ENCODE results near the genes FIBP, CATSPER1, DPP3 and CCDC87.

GRCh38 chr11:65878303-65878752 is 1.3 kb upstream of the CTSW start:
- PRO-cap = no peak
- RAMPAGE, long total RNA, 4 experiments = no peak in any of the 4 experiments

DNA sequence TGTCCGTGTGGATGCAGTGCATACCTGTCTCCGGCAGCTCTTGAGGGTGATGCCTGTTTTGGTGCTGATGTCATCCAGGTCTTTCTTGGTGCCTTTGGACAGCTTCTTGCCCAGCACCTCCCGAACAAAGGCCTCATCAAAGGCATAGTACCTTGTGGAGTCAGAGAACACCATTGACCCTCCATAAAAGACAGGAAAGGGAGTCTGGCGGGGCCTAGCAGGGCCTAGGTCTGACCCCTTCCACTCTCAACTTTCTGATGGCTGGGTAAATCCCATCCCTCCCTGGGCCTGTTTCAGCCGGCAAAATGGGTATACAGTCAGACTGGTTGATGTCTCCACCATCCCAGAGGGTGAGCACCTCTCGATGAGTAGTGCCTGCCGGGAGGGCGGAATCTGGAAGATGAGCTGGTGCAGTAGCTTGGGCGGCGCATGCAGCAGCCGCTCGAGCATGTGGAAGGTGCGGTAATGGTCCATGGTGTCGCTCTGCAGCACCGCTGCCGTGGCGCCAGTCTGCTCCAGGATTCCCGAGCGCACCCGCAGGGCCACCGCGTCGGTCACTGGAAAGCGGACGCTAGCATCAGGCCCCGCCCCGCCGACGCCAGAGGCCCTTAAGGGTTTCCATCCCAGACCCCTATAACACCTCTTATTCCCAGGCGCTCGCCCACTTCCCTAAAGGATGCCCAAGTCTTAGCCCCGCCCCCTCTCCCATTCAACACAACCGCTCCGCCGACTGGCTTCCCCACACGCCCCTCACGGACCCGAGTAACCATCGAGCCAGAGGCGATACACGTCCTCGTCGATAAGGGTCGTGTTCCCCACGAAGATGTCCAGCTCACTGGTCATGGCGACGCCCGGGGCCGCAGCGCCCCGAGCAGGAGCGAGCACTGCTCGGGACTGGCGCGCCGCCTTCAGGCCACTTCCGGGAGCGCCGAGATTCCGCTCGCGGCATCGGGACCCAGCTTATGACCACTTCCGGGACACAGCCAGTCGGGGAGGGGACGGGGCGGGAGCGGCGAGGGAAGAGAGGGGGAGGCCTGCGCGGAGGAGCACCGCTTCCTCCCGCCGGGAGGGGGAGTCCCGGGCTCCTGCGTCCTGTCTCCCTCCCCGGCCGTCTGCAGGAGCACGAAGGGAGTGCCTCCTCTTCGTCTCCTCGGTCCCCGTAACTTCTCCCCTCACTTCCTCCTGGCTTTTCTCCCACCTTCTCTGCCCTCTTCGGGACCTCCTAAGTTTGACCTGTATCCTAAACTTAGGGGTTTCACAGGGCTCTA is at the start of gene FIBP:
FIBP (minus strand) TSS at position 896 of the 1,268 bp plus-strand sequence.
- PRO-cap = bidirectional peak, plus-strand start at position 1,016 of the sequence, minus-strand start at position 896 of the sequence
- RAMPAGE, long total RNA, 4 experiments = start-site peak on the plus strand in 1 of 4 experiments, centred at position 1,142 of the sequence, 5 reads per replicate; start-site peak on the minus strand in 4 of 4 experiments, centred at positions 875 to 899 of the sequence, 41 to 296 reads per replicate

DNA sequence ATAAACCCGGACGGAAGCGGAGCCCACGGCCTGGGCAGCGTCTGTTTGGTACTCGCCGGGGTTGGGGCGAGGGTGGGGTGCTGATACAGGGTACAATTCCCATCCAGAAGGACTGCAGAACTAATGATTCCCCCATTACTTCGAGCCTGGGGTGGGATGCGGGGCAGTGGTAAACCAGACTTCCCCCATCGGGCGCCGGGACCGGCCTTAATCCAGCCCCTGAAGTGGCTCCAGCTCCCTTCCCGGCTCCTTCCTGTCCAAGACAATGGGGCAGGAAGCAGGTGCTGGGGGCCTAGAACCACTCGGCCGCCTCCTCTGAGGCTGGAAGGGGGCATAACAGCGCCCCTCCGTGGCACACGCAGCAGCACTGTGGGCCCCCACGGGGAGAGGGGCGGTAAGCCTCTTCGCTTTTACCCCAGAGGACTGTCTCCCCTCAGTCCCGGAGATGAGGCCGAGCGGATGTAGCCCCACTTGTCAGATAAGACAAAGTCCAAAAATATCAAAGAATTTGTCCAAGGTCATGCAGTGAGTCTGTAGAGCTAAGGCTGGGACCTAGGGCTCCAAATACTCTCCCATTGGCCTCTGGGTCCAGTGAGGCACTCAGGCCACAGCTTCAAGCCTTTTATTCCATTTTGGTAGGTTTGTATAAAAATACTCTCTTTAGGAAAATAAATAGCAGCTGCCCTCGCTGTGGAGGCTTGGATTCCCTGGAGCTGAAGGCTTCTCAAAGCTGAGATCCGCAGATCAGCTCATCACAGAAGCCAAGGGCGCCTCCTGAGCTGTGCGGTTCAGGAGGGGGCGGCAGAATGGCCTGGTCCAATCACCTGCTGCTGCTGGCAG is 1.4 kb downstream of the CCDC85B start:
- PRO-cap = no peak
- RAMPAGE, long total RNA, 4 experiments = no peak in any of the 4 experiments

GRCh38 chr11:65979882-65980523 is 18.5 kb downstream of the SART1 start:
- PRO-cap = no peak
- RAMPAGE, long total RNA, 4 experiments = no peak in any of the 4 experiments

- PRO-cap = no peak
- RAMPAGE, long total RNA, 4 experiments = no peak in any of the 4 experiments
These were observed at the start of gene CATSPER1 for GRCh38 chr11:66026190-66026799. Gene CATSPER1, minus strand, starts transcription at chr11:66026479.

DNA sequence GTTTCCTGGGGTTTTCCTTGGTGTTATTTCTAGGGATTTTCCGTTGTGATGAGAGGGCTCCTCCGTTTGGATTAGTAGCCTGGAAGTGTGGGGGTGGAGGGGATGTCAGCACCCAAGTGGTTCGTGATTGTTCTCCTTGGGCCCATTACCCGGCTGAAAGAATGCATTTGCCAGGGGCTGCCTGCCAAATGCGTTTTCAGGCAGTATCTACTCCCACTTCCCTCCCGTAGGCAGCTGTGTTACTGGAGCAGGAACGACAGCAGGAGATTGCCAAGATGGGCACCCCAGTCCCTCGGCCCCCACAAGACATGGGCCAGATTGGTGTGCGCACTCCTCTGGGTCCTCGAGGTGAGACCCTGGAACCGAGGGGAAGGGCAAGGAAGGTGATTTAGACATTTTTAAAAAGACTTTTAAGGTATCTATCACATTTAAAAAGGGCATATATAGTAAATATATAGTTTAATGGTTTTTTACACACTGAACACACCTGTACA is 4.5 kb downstream of the SF3B2 start:
- PRO-cap = no peak
- RAMPAGE, long total RNA, 4 experiments = no peak in any of the 4 experiments

- PRO-cap = no peak
- RAMPAGE, long total RNA, 4 experiments = no peak in any of the 4 experiments
These were observed 67.3 kb downstream of the PACS1 start for GRCh38 chr11:66137336-66137733.

DNA sequence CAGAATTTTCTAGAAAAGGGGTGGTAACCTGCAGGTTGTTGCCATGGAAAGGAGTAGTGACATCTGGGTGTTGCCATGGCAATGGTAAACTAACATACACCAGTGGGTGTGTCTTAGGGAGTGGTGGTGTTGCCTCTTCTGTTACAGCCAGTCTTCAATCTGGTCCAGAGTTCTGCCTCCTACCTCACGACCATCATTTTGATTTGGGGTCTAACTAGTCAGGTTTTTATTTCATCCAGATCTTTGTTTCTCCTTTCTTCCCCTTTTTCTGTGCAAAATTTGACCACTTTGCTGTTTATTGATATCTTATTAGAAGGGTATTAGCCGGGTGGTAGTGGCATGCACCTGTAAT is 73.7 kb upstream of the KLC2 start:
- PRO-cap = no peak
- RAMPAGE, long total RNA, 4 experiments = no peak in any of the 4 experiments

GRCh38 chr11:66281460-66281972 is 3.5 kb downstream of the CNIH2 start:
- PRO-cap = no peak
- RAMPAGE, long total RNA, 4 experiments = no peak in any of the 4 experiments

GRCh38 chr11:66386012-66386700 is 14.6 kb upstream of the SLC29A2 start:
- PRO-cap = no peak
- RAMPAGE, long total RNA, 4 experiments = no peak in any of the 4 experiments

DNA sequence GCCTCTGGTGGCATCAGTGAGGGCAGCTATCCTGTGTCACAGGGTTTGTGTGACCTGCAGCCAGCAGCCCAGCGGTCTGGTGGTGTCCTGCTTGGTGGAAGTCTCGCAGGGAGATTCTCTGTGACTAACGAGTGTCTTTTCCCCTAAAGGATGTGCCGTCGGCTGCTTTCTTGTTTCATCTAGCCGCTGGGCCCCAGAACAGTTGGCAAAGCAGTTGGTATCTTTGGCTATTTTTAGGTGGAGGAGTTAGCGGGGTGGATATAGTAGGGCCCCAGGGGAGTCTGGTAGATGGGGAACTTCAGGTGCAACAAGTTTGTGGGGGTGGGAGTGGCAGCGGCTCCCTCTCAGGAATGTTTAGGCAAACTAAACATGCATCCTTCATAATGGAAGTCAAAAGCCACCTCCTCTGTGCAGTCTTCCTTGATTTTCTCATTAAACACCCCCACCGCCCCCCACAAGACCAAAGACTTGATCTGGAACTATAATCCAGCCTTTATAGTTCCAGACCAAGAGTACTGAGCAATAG is 1.3 kb upstream of the PELI3 start:
- PRO-cap = no peak
- RAMPAGE, long total RNA, 4 experiments = no peak in any of the 4 experiments

GRCh38 chr11:66480155-66480512 is at the start of gene DPP3:
Gene DPP3, plus strand, starts transcription at chr11:66480434.
- PRO-cap = bidirectional peak, plus-strand start at chr11:66480438, minus-strand start at chr11:66480224
- RAMPAGE, long total RNA, 4 experiments = start-site peak on the plus strand in 4 of 4 experiments, at chr11:66480416-66480450 at its widest, 24 to 156 reads per replicate; start-site peak on the minus strand in 2 of 4 experiments, at chr11:66480224-66480263 at its widest, 13 to 77 reads per replicate

DNA sequence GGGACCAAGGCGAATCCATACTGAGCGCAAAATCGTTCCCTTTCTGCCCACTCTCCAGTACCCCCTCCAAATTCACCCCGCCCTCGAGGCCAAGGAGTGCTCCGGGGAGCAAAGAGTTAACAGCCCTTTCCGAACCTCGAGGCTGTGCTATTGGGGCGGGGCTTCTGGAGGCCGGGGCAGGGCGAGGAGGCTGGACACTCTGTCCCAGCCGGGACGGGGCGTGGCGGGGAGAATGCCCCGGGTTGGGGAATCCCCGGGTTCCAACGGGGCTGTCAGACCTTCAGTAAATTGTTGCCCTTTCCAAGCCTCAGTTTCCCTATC is 239 bp downstream of the DPP3 start:
- PRO-cap = no peak
- RAMPAGE, long total RNA, 4 experiments = no peak in any of the 4 experiments

DNA sequence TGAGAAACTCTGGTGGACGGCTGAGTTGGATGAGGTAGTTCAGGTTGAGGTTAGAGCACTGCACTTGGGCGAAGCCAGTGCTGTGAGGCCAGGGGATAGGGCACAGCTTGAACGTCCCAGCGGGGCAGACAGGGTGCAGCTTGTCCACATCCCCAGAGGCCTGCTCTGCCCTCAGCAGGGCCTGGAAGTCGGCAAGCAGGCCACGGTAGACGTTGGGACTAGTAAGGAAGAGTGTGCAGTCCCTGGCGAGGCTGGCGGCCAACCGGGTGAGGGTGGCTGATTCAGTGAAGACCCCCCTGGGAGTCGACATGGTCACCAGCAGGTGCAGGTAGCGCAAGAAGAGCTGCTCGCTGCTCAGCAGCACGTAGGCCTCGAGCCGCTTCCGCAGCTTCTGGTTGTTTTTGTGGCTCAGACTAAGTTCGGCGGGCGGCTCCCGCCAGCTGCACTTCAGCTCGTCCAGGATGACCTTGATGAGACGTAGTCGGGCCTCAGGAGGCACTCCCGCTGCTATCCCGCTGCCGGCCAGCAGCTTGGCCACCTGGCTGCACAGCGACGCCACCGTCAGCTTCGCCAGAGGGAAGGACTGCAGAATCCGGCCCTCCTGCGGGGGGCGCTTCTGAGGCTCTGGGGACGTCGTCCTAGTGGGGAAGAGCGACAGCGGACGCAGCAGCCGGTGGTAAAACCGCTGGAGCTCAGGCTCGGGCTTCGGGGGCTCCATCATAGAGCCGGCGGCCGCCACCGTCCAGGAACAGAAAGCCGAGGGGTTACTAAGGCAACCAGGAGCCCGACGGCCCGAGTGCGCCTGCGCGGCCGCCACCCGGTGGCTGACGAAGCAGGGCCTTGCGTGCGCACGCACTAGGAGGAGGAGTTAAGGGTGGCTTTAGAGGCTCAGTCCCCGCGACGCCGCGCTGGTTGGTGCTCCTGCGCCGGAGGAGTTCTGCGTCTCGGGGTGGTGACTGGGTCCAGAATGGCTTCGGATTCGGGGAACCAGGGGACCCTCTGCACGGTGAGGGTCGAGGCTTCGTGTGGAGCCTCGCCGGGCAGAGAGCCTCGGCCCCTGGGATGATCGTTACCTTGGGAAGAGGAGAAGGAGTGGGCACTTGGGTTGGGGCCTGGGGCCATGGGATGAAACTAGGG is at the start of gene CCDC87:
CCDC87 (minus strand) TSS at position 769 of the 1,137 bp plus-strand sequence.
- PRO-cap = unidirectional peak, plus-strand start at position 891 of the sequence
- RAMPAGE, long total RNA, 4 experiments = start-site peak on the plus strand in 2 of 4 experiments, centred at positions 887 to 903 of the sequence, 25 to 53 reads per replicate

DNA sequence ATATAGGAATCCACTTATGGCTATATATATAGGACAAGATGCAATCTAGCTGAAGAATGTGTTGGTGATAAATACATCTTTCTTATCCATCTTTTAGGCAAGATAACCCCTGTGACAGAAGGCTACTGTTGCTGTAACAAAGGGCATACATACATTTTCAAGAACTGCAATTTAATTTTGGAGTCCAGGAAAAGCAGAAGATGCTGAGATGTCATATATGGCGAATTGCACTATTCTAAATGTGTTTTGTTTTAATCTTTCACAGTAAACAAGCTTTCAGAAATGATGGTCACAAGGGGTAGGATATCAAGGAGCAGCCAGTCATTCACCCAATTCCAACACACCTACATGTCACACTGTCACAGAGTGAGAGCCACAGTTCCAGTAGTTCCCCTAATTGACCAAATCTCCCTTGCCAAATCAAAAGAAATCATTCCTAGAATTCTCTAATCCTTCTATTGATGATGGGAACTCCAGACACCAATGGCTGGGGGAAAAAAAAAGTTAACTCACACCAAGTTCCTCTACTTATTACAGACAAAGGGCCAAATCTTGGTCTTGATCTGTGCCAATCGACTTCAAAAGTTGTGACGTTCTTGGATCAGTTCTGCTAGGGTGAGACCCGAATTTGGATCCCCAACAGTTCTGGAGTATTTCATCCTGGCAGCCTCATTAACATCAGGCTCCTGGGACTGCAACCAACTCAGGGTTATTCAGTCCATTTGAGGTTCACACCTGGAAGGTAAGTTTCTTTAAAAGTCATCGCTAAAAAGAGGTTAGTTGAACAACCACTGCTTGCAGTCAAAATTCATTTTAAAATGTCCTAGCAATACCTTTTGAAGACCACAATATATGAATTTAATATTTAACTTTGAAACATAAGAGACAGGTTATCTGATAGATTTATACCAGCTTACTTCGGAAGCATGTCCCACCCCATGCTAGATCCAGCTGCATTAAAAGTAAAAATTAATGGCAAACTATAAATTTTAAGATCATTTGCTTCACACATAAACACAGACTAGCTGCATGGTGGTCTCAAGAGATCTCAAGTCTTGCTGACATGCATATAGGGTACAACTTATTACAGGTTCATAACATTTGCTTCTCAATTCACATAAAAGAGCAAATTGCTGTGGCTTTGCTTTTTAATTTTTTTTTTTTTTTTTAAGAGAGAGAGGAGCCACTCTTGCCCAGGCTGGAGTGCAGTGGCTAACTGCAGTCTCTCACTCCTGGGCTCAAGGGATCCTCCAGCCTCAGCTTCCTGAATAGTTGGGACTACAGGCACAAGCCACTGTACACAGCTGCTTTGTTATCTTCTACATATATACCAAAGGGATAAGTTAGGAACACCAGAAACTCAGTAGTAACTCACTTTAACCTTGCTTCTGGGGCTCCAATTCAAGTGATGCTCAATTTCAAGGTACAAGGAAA is 11.4 kb downstream of the RBM4B start:
- PRO-cap = no peak
- RAMPAGE, long total RNA, 4 experiments = no peak in any of the 4 experiments

DNA sequence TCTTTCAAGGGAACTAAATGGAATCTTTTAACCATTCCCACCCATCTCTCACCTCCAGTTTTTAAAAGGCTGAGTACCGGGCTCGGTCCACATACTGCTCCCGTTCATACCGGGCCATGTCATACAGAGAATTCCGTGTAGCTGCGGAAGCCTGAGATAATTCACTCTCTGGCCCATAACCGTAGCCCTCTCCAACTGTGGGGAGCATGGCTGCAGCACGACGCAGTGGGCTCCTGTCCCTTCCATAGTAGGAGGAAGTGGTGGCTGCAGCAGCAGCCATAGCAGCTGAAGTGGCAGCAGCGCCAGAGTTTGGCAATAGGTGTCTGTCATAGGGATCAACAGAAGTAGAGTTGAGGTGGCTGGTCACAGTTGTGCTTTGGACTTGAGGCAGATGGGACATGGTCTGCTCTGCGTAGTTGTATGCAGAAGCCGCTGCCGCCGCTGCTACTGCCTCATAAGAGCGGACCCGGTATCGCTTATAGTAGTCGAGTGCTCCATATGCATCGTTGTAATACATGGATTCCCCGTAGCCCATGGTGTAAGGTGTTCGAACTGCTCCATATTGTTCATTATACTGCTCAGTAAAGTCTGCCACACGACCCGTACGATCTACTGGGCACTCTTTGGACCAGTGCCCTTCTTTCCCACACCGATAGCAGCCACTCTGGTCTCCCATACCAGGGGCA is 9.0 kb downstream of the RBM4B start:
- PRO-cap = no peak
- RAMPAGE, long total RNA, 4 experiments = no peak in any of the 4 experiments

GRCh38 chr11:66676651-66677461 is 831 bp downstream of the RBM4B start:
- PRO-cap = no peak
- RAMPAGE, long total RNA, 4 experiments = no peak in any of the 4 experiments

DNA sequence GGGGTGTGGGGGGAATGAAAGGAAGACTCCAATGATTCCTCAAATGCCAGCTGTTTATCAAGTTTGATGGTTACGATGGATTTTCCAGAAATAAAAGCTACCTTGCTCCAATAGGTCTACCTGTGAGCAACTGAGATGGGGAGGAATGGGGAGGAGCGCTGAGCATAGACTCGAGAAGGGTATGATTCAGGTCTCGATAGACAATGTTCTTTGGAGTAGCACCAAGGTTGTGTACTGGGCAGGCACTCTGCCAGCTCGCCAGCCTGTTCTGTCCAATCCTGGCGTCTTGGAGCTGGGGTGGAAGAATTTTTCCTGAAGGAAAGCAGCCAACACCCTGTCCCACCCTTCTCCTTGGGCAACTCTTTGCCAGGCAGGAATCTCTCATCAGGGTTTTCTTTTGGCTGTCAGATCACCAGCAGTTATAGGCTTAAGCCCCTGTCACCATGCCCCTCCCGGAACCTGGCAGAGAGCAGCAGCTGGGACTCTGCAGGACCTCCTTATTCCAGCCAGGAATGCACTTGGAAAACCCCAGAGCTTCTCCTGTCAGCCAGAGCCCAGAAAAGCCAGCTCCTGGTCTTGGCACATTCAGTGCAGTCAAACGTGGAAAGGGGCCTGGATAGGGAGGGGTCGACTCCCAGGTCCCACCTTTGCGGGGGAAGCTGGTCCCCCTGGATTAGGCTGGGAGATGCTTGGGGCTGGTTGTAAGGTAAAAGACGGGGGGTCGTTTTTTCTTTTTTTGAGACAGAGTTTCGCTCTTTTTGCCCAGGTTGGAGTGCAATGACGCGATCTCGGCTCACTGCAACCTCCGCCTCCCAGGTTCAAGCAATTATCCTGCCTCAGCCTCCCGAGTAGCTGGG is 1.2 kb upstream of the C11orf80 start:
- PRO-cap = no peak
- RAMPAGE, long total RNA, 4 experiments = no peak in any of the 4 experiments

- PRO-cap = no peak
- RAMPAGE, long total RNA, 4 experiments = no peak in any of the 4 experiments
These were observed 309 bp downstream of the LRFN4 start for GRCh38 chr11:66857167-66857579.

- PRO-cap = no peak
- RAMPAGE, long total RNA, 4 experiments = no peak in any of the 4 experiments
These were observed 848 bp downstream of the LRFN4 start for GRCh38 chr11:66857580-66858243.

Data from omental fat pad (tissue), 4 donors.